M059J (cell line): ENCODE results near the genes SLC34A2, TBC1D19 and TBC1D1.

DNA sequence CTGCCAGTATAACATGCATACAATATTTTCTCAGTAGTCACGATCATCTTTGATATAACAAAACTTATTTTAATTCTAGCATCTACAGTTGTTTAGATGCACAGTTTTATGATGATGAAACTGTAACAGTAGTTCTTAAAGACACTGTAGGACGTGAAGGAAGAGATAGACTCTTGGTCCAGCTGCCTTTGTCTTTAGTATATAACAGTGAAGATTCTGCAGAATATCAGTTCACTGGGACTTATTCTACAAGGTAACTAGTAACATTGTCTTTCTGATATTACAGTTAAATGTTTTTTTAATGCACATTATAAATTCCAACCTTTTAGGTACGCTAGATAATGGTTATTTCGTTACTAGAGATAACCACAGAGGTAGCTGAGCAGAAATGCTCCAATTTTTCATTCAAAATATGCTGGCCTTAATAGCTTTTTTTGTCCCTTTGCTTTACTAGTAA, 39.3 kb downstream of the ANAPC4 start:
- RAMPAGE, long total RNA = no peak

- RAMPAGE, long total RNA = no peak
Observed at GRCh38 chr4:25654987-25656055, at the start of gene SLC34A2. TSS of gene SLC34A2 (plus strand) at chr4:25655851.

- RAMPAGE, long total RNA = no peak
Observed at GRCh38 chr4:25912915-25913929, 798 bp upstream of the SMIM20 start.

DNA sequence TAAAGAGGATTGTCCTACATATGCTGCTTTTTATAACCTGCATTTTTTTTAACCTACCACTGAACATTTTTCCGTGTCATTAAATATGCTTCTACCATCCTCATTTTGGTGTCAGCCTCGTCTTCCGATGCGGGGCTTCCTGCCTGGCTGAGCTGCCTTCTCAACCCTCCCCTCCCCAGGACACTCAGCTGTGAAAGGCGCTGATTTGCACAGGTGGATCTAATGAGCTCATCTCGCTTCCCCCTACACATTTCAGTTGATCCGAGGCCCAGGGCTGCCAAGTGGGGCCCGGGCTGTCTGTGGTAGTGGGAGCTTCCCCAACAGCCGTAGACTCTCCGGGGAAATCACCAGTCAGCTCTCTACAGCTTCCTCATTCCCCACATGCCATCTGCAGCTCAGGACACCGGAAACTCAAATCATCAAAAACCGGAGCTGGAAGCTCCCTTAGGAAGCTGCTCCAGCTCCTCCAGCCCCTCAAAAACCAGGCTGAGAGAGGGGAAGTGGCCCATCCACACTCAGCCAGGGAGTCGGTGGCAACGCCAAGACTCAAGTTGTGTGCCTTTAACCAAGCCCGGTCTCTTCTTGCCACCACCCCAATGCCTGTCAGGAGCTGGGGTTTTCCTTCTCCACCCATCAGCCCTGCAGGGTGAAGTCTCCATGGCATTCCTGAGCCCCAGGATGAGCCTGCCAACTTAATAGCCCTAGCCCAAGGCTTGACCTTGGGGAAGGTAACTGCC, 56.3 kb downstream of the SMIM20 start:
- RAMPAGE, long total RNA = no peak

GRCh38 chr4:26001499-26001972, 87.5 kb downstream of the SMIM20 start:
- RAMPAGE, long total RNA = no peak

GRCh38 chr4:26088494-26089097, 174.6 kb downstream of the SMIM20 start:
- RAMPAGE, long total RNA = no peak

DNA sequence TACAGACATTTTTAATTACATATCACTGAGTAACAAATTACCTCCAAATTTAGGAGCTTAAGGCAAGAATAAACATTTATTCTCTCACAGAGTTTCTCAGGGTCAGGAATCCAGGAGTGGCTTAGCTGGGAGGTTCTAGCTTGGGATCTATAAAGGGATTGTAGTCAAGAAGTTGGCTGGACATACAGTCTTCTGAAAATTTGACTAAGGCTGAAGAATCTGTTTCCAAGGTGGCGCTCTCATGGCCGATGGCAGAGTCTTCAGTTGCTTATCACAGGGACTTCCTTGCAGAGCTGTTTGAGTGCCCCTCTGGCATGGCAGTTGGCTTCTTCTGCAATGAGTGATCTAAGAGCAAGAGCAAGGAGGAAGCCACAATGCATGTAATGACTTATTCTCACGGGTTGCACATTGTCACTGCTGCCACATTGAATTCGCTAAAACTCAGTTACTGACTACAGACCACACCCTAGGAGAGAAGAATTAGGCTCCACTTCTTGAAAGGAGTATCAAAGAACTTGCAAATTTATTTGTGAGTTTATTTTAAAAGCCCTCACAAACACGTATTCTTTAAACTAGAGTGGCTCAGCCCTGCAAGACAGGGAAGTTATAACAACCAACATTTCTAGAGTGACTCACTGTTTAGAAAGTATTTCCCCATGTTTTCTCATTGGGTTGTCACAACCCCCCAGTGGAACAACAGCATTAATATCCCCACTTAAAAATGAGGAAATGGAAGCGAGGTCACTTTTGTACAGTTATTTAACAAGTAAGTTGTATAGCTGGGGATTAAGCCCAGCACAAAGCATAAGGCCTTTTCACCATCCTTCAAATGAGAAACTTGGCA, 32.5 kb upstream of the RBPJ start:
- RAMPAGE, long total RNA = no peak

GRCh38 chr4:26321948-26322347, 1.1 kb downstream of the RBPJ start:
- RAMPAGE, long total RNA = no peak

GRCh38 chr4:26583413-26584209, at the start of gene TBC1D19:
TSS of gene TBC1D19 (plus strand) at chr4:26584084.
- RAMPAGE, long total RNA = no peak

DNA sequence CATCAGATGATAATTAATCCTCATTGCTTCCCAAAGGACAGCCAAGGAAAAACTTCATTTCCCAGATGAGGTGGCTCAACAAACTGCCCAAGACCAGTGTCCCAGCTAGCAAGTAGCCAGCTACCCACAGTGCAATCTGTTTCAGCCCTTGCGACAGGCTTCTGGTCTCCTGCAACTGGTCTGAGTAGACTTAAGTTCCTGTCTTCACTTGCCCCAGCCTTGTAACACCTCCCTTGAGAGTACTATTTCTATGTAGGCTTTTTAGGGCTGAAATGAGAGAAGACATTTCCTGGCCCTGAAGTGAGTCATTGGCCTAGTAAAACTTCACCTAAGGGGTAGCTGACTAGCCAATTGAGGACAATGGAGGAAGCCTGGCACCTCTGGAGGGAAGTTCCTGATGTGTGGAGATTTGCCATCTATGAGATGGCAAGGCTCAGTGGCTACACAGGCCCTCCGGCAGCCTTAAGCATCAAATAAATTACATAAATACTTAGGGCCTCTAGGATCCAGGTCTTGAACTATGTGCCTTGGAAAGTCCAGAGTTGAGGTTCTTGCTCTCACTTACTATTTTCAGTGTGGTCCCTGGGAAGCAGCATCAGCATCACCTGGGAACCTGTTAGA, 80.0 kb upstream of the STIM2 start:
- RAMPAGE, long total RNA = no peak

GRCh38 chr4:26872846-26873787, 12.5 kb downstream of the STIM2 start:
- RAMPAGE, long total RNA = no peak

DNA sequence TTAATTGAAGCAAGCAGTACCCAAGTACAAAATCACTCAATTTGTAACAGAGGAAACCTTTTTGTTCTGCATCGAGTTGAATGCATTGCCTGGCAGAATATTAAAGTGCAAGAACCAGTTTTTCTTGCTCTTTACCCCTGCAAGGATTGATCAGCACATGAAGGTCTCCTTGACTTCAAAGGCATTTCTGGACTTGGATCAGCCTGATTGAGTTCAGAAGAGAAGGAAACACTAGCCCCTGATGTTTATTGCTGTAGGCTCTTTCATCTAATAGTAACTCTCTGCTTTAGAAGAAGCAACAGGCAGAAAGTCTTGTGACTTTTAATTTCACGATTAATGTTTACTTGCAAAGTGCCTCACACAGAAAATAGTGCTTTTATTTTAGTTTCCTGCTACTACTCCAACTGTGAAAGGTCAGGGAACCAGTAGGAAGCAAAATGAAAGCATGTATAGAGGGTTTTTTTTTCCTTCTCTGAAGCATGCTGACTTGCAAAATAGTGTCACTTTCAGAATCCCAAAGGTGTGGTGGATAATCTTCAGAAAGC, 69.0 kb downstream of the PCDH7 start:
- RAMPAGE, long total RNA = no peak

GRCh38 chr4:36386353-36386692, 104.9 kb downstream of the DTHD1 start:
- RAMPAGE, long total RNA = no peak

GRCh38 chr4:37427276-37427667, 26.5 kb upstream of the C4orf19 start:
- RAMPAGE, long total RNA = no peak

GRCh38 chr4:37454324-37454968, 721 bp downstream of the C4orf19 start:
- RAMPAGE, long total RNA = no peak

- RAMPAGE, long total RNA = no peak
Observed at GRCh38 chr4:37584500-37585376, 101.4 kb downstream of the RELL1 start.

GRCh38 chr4:37673705-37674316, 12.4 kb downstream of the RELL1 start:
- RAMPAGE, long total RNA = no peak

DNA sequence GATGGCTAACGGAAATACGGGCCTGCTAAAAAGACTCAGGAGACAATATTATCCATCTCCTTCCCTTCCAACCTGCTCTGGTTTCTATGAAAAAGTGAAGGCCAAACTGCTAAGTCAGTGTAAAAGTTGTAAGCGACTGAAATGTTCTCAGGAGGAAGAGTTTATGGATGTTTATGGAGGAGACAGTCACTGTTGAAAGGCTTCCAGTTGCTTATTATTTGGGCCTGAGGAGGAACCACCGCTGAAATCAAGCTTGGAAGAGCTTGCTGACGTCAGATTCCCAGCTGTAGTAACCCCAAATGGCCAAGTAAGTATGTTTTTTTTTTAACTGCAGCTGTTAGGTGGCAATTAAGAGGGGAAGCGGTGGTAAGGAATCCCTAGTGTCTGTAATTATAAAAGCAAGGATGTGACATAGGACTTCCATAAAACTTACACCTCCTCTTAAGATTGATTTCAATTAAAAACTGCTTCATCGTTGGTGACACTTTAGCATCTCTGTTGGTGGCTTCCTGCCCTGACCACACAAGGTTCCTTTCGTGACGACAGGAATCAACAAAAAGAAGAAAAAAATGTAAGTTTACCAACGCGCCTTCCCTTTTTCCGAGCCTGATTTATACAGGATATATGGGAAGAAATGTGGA, 1.0 kb downstream of the RELL1 start:
- RAMPAGE, long total RNA = no peak

- RAMPAGE, long total RNA = no peak
Observed at GRCh38 chr4:37889595-37890398, 1.1 kb upstream of the TBC1D1 start.

GRCh38 chr4:37890399-37891249, at the start of gene TBC1D1:
TSS of gene TBC1D1 (plus strand) at chr4:37891084.
- RAMPAGE, long total RNA = no peak